ENCODE measurements around the genes SEMA4D and SYK.

DNA sequence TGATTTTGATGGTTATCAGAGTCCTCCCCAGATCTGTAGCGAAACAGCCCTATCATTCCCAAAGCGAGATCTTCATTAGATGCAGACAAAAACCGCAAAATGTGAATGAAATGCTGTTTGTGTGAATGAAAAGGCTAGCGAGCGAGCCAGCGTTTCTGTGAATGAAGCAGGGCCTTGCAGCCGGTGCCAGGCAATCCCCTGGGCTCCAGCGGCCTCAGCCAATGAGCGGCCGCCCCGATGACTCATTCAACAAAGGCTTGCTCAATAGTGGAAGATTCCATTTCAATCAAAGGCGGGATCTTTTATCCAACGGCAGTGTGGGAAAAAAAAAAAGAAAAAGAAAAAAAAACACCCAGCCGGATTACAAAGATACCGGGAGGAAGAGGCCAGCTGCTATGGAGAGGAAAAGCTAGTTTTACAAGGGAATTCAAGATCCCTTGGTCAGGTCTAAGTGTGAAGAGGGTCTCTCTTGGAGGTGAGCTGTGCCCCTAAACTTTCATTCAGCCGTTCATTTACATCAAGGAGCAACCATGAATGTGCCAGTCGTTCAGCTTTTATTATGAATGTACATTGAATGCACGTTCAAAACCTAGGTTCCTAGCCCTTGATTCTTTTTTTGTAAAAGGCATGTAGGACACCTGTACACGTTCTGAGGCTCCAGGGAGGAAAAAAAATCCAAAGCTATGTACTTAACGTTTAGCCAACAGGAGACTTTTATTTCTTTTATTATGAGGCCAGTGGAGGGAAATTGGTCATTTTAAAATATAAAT lies 1.8 kb upstream of the SHC3 start:
- PRO-cap, 3 experiments, result peak in 3 of 3 experiments; most common plus-strand start position 366 of the sequence (in 2); most common minus-strand start position 163 of the sequence (in 3)
- RAMPAGE, long total RNA, 2 experiments, result no peak in any of the 2 experiments
- RRBS, result no CpG with 5 or more reads among the region's 20 CpGs

GRCh38 chr9:89456908-89457481 lies 40.9 kb downstream of the SEMA4D start:
- PRO-cap, 3 experiments, result no peak in any of the 3 experiments
- RAMPAGE, long total RNA, 2 experiments, result no peak in any of the 2 experiments
- RRBS, result no CpG with 5 or more reads among the region's 11 CpGs

DNA sequence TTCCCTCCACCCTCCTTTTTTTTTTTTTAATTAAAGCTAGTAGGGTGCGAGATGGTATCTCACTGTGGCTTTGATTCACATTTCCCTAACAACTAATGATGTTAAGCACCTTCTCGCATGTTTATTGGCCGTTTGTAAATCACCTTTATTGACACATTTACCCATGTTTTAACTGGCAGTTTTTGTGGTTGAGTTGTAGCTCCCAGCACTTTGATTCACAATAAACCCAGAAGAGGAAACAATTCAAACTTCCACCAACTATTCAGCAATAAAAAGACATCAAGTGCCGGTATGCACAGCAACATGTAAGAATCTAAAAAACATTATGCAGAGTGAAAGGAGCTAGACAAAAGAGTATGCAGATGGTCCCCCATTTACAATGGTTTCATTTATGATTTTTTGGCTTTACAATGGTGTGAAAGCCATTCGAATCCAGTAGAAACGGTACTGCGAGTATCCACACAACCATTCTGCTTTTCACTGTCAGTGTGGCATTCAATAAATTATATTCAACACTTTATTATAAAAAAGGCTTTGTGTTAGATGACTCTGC lies 7.8 kb downstream of the SEMA4D start:
- PRO-cap, 3 experiments, result no peak in any of the 3 experiments
- RAMPAGE, long total RNA, 2 experiments, result no peak in any of the 2 experiments
- RRBS, result no CpG with 5 or more reads among the region's 7 CpGs

GRCh38 chr9:89497698-89498672 lies at the start of gene SEMA4D:
Gene SEMA4D (minus strand): TSS chr9:89498113.
- PRO-cap, 3 experiments, result peak in 3 of 3 experiments; most common plus-strand start chr9:89498198 (in 1); most common minus-strand start chr9:89498106 (in 2)
- RAMPAGE, long total RNA, 2 experiments, result no peak in any of the 2 experiments
- RRBS, result 2% methylated on average over 36 of the region's 69 CpGs

GRCh38 chr9:89662658-89663252 lies 57.9 kb downstream of the GADD45G start:
- PRO-cap, 3 experiments, result no peak in any of the 3 experiments
- RAMPAGE, long total RNA, 2 experiments, result no peak in any of the 2 experiments
- RRBS, result 12% methylated on average over 3 of the region's 20 CpGs

DNA sequence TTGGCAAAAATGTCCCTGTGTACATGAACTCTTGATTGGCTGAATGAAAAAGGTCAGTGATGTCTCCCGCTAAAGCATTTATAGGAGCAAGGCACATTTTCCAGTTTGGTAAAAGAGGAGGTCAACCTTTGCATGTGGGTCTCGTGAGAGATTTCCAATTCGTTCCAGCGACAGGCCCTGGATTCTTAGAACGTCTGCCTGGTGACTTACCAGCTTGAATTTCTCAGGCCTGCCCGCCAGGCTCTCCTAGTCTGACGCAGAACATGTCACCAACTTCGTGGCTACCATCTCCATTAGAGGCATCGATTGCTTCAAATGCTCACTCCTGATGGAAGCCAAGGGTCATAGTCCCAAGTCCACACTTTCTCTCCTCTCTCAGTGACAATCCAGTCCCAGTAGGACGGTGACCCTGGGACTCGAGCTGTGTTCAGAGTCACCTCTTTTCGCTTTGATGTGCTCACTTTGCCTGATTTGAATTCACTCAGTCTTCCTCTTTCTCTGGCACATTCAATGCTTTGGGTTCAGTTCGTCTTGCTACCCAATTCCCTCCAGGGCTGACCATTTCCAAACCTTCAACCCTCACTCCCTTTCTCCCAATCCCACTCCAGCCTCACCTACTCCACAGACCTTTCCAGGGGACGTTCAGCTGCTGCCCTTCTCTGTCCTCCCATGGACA lies 94.8 kb downstream of the GADD45G start:
- PRO-cap, 3 experiments, result no peak in any of the 3 experiments
- RAMPAGE, long total RNA, 2 experiments, result no peak in any of the 2 experiments
- RRBS, result no CpG with 5 or more reads among the region's 14 CpGs

DNA sequence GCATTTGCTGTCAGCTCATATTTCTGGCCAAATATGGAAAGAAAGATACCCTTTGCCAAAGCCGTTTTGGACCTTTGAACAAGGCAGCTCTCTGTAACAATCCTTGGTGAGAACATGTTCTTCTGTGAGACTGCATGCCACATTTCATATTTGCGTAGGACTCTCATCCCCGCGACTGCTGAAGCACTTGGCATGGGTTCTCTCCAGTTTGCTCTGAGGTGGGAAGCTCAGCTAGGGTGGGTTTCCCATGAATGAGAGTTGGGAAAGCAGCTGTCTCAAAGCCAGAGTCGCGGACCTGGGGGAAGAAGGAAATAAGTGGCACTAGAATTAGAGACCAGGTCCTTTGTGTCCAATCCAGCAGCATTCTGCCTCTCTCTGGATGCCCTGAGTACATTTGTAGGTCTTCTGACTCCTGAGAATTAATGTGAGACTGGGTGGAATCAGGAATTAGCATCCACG lies 197.0 kb downstream of the GADD45G start:
- PRO-cap, 3 experiments, result no peak in any of the 3 experiments
- RAMPAGE, long total RNA, 2 experiments, result no peak in any of the 2 experiments
- RRBS, result no CpG with 5 or more reads among the region's 7 CpGs

DNA sequence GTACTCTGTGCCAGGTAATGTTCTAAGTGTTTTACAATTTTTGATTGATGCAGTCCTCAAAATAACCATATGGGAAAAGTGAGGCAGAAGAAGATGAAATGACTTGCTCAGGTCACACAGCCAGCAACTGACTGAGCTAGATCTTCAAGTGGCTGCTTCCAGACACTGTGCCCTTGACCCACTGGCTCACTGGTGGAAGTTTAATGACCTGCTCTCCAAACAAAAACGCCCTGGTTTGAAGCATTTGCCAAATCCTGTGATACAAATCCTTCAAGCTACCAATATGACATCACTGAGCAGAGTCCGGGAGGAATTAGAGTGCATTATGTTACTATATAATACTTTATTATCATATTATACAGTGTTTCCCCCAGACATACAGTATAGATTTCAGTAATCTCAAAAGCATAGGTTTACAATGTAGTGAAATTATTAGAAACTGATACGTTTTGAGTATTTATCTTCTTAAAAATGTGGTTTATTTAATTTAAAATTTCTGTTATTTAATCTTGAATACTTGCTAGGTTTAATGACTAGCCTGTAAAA lies 459.5 kb downstream of the GADD45G start:
- PRO-cap, 3 experiments, result peak in 1 of 3 experiments; most common plus-strand start position 123 of the sequence (in 1)
- RAMPAGE, long total RNA, 2 experiments, result no peak in any of the 2 experiments
- RRBS, result no CpG with 5 or more reads among the region's 3 CpGs

GRCh38 chr9:90800986-90802064 lies at the start of gene SYK:
Gene SYK (plus strand): TSS chr9:90801819.
- PRO-cap, 3 experiments, result peak in 3 of 3 experiments; most common plus-strand start chr9:90801782 (in 3); most common minus-strand start chr9:90801886 (in 2)
- RAMPAGE, long total RNA, 2 experiments, result no peak in any of the 2 experiments
- RRBS, result 1% methylated on average over 31 of the region's 73 CpGs

GRCh38 chr9:91059770-91060032 lies 258.1 kb downstream of the SYK start:
- PRO-cap, 3 experiments, result no peak in any of the 3 experiments
- RAMPAGE, long total RNA, 2 experiments, result no peak in any of the 2 experiments
- RRBS, result no CpG with 5 or more reads among the region's 2 CpGs

DNA sequence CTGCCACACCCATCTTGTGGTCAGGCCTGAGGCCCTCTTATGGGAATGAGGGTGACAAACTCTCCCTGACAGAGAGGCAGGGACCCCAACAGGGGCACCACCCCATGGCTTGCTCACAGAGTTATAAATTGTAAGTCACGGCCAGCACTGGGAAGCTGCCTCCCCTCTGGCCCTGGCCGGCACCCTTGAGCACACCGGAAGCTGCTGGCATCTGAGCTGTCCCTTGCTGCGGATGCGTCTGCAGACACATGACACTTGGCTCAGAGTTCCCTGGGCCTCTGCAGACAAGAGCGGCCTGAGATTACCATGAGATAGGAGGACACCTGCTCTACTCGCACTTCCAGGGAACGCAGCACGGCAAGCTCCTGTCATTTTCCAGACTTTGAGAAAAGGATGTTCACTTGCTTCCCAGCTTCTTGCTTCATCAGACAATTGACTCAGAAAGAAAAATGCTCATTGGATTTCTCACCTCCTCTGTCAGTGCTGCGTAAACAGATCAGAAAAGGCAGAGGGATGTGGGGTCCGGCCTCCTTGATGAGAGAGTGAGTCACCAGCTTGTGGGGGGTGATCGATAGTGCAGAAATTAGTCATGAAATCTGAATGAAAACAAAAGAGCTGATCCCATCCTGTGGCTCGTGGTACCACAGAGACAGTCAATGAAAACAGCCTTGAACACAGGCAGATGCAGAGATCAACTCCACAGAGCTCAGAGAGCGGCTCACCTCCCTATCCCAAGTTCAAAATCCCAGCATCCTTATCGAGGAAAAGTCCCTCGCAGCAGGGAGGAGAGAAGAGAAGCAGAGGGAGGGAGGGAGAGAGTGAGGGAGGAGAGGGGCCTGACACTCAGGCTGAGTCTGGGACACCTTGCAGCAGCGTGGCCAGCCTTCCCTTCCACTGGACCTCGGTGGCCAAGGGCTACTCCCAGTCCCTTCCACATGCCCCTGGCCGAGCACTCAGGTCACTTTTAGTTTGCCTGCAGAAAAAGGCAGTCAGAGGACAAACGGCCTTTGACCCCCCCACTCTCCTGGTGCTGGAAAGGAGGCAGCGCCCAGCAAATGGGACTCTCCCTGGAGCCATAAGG lies 270.0 kb downstream of the SYK start:
- PRO-cap, 3 experiments, result no peak in any of the 3 experiments
- RAMPAGE, long total RNA, 2 experiments, result no peak in any of the 2 experiments
- RRBS, result no CpG with 5 or more reads among the region's 21 CpGs

DNA sequence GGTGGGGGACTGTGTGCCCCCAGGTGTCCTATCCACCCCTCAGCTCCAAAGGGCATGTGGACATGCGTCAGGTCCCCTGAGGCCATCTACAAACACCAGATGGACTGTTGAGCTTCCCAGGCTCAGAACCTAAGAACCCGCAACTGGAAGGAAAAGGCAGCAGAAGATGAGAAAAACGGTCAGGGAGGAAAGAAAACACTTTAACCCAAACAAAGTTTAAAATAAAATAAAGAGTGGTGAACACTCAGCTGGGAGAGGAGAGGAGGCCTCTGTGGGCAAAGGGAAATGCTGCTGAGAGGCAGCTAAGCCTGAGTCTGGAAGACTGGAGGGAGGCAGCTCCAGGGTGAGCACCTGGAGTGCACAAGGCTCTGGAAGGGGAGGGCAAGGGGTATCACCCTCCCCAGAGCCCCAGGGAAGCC lies 260.7 kb downstream of the AUH start:
- PRO-cap, 3 experiments, result no peak in any of the 3 experiments
- RAMPAGE, long total RNA, 2 experiments, result no peak in any of the 2 experiments
- RRBS, result no CpG with 5 or more reads among the region's 3 CpGs

DNA sequence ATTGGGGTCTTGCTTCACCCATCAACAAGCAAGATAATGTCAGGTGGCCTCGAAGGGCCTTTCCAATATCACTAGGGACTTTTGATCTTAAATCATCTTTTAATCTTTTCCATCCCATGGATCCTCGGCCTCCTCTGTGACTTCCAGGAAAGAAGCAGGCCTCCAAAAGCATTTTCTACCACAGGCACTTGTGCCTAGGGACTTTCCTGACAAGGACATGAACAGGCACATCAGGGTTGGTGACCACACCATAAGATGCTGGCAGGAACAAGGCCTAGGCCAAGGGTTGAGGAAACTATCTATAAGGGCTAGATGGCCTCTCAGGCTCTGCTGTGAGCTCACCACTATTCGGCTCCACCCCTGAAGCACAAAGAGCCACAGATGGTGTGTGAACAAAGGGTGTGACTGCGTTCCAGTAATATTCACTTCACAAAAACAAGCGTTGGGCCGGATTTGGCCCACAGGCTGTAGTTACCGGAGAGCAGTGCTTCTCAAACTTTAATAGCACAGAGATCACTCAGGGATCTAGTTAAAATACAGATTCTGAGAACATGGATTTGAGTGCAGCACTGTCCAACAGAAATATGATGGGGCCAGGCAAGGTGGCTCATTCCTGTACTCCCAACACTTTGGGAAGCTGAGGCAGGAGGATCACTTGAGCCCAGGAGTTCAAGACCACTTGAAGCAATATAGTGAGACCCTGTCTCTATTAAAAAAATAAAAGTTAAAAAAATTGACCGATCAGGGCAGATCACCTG lies 204.8 kb downstream of the AUH start:
- PRO-cap, 3 experiments, result no peak in any of the 3 experiments
- RAMPAGE, long total RNA, 2 experiments, result no peak in any of the 2 experiments
- RRBS, result no CpG with 5 or more reads among the region's 8 CpGs

DNA sequence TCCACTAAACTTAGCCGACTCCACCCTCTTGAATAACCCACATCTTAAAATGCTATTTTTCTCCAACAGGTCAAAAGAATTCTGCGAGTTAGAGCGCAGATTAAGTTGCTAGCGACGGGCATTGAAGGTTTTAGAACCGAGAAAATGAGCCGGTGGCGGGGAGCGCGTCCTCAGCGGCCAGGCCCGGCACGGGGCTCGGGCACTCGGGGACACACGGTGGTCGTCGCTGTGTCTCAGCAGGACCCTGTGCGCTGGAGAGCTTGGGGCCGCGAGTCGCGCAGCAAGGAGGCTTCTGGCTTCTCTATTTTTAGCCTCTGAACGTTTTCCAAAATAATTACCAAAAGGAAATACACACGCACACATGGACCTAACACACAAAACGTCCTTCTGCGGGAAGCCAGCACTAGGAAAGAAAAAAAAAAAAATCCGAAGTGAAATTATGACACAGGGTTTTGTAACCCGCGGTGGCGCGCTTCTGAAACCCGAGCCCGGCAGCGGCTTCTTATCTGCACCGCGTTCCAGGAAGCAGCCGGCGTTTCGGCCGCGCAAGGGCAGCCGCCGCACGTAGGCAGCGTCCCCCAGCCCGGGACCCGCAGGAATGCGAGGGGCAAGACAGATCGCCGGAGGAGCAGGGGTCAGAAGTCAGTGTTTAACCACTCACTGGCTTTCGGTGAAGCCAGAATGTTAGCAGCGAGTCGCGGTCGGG lies 168.3 kb downstream of the AUH start:
- PRO-cap, 3 experiments, result peak in 3 of 3 experiments; most common plus-strand start position 76 of the sequence (in 3); most common minus-strand start position 412 of the sequence (in 2)
- RAMPAGE, long total RNA, 2 experiments, result start-site peak on the plus strand in 1 of 2 experiments, centred at position 60 of the sequence, 6 reads per replicate
- RRBS, result under 1% methylated on average over 13 of the region's 56 CpGs

DNA sequence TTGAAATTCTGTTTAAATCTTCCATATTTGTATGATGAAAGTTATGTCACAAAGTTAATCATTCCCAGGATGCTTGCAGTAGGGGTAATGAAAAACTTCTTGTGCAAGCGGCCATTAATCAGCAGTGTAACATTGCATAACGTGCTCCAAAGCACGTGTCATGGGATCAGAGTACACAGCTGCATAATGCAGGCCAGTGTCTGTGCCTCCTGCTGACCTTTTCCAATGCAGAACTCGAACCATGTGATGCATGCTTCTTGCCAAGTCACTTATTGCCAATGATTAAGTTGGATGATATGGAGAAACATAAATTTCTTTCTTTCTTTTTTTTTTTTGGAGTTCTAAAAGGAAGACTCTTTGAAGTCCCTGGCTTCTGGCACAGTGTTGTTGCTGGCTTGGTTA lies 164.5 kb downstream of the AUH start:
- PRO-cap, 3 experiments, result no peak in any of the 3 experiments
- RAMPAGE, long total RNA, 2 experiments, result no peak in any of the 2 experiments
- RRBS, result no CpG with 5 or more reads among the region's 4 CpGs

DNA sequence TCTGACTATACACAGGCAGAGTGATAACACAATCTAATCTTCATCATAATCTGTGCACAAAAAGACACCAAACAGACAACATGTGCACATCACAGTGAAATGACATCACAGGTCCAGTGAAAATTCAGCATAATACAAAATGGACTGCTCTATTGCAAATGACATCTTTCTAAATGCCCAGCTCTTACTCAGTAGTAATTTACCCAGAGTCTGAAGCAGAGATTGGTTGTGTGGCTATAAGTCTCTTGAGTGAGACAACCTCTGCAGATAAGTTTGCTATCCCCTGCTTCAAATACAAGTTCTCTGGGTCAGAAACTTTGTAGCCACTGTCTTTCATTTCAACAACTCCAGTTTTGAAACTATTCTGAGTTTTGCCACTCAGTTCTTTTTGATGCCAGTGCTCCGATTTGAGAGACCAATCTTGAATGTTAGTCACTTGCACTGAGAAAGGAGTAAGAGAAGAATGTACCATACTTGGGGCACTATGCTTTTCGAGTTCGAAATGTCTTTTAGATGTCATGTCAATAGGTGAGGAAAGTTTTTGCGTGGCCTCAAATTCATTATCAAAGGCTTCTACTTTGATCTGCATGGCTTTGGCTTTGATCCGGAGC lies 14.4 kb downstream of the NFIL3 start:
- PRO-cap, 3 experiments, result no peak in any of the 3 experiments
- RAMPAGE, long total RNA, 2 experiments, result no peak in any of the 2 experiments
- RRBS, result no CpG with 5 or more reads among the region's 5 CpGs

GRCh38 chr9:91421231-91421880 lies 2.3 kb downstream of the NFIL3 start:
- PRO-cap, 3 experiments, result peak in 2 of 3 experiments; most common plus-strand start chr9:91421633 (in 2); most common minus-strand start chr9:91421436 (in 2)
- RAMPAGE, long total RNA, 2 experiments, result no peak in any of the 2 experiments
- RRBS, result 2% methylated on average over 13 of the region's 60 CpGs

- PRO-cap, 3 experiments, result no peak in any of the 3 experiments
- RAMPAGE, long total RNA, 2 experiments, result no peak in any of the 2 experiments
- RRBS, result no CpG with 5 or more reads among the region's 7 CpGs
Measured at GRCh38 chr9:91577475-91578059, 153.9 kb upstream of the NFIL3 start.

GRCh38 chr9:92146959-92147869 lies 32.0 kb upstream of the SPTLC1 start:
- PRO-cap, 3 experiments, result peak in 2 of 3 experiments; most common minus-strand start chr9:92147268 (in 1)
- RAMPAGE, long total RNA, 2 experiments, result no peak in any of the 2 experiments
- RRBS, result no CpG with 5 or more reads among the region's 22 CpGs

- PRO-cap, 3 experiments, result no peak in any of the 3 experiments
- RAMPAGE, long total RNA, 2 experiments, result no peak in any of the 2 experiments
- RRBS, result no CpG with 5 or more reads among the region's 2 CpGs
Measured at GRCh38 chr9:92404261-92404446, 224 bp downstream of the OGN start.

Measured in testis (tissue), 5 donors.